Osteocyte (in vitro differentiated cells): ENCODE measurements around the genes CASTOR2, SPDYE13, CCL26 and RHBDD2.

- PRO-cap: no peak
Observed at GRCh38 chr7:74658767-74659058, 1.2 kb downstream of the GTF2I start.

GRCh38 chr7:74782864-74783146, 9.0 kb downstream of the NCF1 start:
- PRO-cap: no peak

GRCh38 chr7:74963847-74964792, at the start of gene CASTOR2:
CASTOR2 (plus strand) TSS chr7:74964705.
- PRO-cap: unidirectional peak, minus-strand start at chr7:74964618

DNA sequence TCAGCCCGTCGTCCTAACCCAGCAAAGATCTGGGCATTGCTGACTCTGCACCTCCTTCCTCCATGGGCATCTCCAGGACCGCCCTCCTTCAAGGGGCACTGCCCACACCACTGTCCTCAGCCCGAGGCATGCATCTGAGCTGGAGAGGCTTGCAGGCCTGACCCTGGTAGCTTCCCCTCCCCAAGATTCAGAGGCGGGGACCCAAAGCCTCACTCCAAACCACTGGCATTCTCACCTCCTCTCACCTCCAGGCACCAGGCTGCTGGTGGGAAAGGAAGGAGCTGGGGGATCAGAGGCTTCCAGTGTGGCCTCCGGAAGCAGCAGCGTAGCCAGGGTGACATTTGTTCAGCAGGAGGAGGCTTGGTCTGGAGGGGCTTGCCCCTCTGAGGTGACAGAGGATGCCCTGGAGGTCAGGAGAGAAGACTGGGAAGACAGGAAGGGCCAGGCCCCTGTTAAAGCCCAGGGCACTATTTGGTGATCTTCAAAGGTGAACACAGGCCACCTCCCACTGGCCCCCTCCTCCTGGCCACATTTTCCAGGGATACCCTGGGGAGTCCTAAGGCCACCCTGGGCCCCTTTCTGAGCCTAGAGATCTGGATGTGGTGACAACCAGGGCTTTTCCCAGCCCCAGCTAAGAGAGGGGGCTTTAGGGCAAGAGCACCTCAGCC, 44.8 kb downstream of the RCC1L start:
- PRO-cap: no peak

DNA sequence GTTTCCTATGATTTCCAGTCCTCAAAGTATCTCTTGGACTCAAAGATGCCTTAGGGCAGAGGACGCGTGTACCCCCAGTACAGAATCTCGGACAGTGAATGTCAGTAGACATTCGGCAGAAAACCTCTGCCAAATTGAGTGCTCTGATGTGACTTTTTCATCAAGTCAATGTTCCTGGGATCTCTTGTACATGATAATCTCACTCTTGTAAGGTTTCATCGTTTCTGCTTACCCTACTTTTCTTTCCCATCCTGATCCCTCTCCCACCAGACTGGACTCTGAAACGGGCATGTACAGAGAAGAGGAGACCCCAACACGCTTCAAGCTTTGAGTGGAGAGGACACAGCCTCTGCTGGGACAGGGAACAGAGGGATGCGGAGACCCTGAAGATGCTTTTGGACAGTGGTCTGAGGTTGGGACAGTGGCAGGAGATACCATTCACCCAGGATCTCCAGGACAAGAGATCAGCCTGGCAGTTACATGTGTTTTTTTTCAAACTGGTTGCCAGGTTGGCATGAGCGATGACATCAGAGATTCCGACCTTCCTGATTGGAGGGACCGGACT, at the start of gene SPDYE13:
Gene SPDYE13, plus strand, starts transcription at position 271 of the 565 bp plus-strand sequence.
- PRO-cap: no peak

GRCh38 chr7:75395158-75395543, 278 bp upstream of the TRIM73 start:
- PRO-cap: no peak

DNA sequence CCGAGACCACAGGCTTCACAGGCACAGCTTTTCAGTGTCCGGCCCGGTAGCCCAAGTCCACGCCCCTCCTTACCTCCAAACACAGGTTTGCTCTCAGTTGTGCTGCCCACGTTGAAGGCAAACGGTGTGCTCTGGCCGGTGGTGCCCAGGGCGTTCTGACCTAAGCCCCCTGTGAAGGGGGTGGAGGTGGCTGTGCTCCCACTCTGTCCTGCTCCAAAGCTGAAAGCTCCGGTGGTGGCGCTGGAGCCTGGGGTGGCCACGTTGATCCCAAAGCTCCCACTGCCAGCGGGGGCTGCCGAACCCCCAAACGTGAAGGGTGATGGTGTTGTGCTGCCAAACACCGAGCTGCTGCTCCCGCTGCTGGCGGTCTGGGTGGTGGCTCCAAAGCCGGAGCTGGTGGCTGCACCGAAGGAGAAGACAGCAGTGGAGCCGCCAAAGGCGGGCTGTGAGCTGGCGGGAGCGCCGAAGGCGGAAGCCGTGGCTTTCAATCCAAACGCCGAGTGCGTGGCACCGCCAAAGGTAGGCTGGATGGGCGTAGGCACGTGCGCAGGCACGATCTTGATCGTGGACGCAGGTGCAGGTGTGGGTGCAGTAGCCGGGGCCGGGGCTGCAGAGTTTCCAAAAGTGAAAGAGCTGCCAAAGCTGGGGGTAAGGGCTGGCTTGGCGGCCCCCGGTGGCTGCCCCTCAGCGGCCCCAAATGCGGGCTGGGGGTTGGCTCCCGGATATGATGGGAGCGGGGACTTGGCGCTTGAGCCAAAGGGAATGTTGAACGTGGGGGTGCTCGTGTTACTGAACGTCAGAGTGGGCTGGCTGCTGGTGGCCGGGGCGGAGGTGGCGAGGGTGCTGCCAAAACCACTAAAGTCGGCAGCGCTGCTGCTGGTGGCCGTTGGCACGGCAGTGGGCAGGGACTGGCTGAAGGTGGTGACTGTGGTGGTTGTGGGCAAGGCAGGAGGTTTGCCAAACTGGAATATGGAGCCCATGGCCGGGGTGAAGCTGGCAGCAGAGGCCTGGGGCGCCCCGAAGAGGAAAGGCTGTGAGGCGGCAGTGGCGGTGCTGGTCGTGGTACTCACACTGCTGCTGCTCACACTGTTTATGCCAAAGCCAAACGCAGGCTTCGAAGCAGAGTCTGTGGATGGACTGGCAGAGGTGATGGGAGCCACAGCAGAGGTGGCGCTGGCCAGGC, 26.4 kb downstream of the TRIM73 start:
- PRO-cap: no peak

DNA sequence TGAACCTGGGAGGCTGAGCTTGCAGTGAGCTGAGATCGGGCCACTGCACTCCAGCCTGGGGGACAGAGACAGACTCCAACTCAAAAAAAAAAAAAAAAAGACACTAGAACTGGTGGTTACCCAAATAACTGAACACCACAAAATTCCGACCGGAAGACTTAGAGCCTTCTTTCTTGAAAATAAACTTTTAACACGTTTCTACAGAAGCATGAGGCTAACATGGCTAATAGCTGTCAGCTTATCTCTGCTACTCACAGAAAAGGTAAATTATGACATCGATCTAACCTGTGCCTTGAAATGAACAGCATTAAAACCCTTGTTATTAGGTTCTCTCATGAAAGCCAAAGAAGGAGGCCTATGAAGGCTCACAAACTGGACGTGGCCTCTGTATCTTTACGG, 45.1 kb downstream of the TRIM73 start:
- PRO-cap: no peak

DNA sequence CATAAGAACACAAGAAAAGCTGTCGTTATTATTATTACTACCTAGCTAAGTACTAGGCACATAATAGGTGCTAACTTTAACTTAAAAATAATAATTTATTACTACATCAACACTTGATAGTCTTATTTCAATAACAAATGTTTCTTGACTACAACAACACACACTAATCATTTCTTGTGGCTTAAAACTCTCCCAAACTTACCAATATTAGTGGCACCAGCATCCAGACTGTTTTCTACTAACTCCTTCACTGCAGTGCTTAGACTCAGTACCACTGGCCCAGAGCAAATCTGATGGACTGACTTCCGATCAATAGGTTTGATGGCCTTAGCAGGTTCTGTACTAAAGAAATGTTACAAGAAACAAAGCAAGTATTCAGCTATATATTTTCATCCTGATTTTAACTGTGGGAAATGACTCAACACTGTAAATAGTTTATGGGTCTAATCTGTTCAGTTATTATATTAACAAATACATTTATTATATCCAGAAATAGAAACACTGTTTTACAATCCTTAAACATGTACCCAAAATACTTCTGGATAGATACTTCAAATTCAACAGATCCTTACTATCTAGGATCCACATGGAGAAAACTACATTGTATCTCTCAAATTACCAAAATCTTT, 22.4 kb downstream of the SPDYE5 start:
- PRO-cap: no peak

DNA sequence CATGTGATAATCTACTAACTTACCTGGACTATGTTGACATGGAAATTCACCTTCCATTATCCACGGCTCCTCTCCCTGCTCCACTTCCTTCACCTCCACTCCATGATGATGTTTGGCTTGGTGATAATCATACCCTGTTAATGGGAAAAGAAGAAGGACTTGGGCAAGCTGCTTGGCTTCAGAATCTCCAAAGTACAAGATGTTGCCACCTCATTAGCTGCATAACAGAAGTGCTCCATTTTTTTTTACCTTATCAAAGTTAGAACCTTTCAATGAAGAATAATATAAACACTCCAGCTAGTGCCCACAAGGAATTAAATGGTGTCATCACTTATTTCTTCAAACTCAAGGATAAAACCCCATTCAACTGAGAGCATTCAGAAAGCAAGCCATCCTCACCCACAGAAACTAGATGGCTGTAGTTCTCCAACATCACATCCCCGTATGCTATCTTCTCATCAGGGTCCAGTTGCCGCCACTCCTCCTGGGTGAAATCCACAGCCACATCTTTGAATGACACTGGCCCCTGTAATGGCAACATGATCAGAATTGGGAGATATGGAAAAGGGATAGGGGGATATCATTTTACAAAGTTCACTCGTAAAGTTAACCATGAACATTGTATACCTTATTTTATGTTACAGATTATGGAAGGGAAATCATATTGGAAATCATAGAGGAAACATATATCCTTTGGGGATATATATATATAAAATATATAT, 23.7 kb downstream of the SPDYE5 start:
- PRO-cap: no peak

DNA sequence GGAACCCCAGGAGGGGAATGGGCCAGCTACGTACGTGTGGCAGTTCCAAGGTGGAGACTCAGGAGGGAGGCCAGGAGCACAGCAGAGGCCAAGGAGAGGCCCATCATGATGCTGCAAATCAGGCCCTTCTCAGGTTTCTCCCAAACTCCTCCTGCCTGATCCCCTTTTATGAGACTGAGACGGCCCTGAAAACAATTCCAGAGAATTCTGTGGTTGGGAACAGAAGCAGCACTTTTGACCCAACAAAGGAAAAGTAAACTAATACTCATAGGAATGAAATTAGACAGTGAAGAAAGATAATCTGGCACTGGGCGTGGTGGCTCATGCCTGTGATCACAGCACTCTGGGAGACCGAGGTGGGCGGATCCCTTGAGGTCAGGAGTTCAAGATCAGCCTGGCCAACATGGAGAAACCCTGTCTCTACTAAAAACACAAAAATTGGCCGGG, at the start of gene CCL26:
Gene CCL26, minus strand, starts transcription at position 142 of the 447 bp plus-strand sequence.
- PRO-cap: no peak

GRCh38 chr7:75842427-75843463, 29.1 kb upstream of the CCL24 start:
- PRO-cap: no peak

GRCh38 chr7:75872285-75872943, 6.4 kb upstream of the RHBDD2 start:
- PRO-cap: no peak

GRCh38 chr7:75878379-75879161, at the start of gene RHBDD2:
RHBDD2 (plus strand) TSS chr7:75879034.
- PRO-cap: bidirectional peak, plus-strand start at chr7:75879034, minus-strand start at chr7:75878834

DNA sequence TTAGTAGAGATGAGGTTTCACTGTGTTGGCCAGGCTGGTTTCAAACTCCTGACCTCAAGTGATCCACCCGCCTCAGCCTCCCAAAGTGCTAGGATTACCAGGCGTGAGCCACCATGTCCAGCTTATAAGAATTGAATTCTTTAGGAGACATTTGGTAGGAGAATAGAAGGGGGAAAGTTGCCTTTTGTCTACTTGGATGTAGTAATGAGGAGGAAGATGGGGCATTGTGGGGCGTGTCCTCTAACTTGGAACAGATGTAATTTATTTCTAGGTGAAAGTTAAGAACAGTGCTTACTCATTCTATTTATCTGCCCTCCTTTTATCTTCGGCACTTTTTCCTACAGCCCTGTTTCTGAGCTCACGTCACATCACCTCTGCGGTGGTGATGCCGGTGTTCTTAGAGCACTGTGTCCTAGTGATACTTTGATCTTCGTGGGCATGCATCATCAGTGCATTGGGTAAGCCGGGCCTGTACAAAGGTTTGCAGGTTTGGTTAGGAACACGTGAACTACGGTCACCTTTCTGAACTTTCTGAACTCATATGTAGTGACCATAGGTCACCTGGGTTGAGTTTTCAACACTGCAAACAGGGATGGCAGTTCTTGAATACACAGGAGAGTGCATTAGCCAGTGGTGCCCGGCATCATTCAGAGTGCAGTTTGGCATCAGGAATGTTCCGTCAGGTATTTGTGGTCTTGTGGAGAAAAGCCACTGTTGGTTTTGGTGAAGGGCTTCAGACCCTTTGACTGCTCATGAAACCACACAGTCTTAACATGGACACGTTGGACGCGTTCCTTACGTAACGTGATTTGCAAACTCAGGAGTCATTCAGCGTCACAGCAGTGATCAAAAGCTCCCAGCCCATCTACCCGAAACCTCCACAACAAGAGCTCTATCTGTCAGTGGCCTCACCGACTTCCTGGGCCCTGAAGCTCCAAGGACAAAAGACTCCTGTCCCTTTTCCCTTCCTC, 5.6 kb downstream of the POR start:
- PRO-cap: no peak

DNA sequence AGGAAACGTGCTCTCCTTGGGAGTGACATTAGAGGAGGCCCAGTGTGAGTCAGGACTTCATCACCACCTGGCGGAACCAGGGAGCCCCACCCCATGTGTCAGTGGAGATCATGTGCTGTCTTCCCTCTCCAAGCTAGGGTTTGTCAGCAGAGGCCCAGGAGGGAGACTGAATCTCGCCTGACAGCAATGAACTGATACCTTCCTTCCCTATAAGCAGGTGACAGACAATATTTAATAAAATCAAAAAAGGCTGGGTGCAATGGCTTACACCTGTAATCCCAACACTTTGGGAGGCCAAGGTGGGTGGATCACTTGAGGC, 29.0 kb downstream of the POR start:
- PRO-cap: no peak

DNA sequence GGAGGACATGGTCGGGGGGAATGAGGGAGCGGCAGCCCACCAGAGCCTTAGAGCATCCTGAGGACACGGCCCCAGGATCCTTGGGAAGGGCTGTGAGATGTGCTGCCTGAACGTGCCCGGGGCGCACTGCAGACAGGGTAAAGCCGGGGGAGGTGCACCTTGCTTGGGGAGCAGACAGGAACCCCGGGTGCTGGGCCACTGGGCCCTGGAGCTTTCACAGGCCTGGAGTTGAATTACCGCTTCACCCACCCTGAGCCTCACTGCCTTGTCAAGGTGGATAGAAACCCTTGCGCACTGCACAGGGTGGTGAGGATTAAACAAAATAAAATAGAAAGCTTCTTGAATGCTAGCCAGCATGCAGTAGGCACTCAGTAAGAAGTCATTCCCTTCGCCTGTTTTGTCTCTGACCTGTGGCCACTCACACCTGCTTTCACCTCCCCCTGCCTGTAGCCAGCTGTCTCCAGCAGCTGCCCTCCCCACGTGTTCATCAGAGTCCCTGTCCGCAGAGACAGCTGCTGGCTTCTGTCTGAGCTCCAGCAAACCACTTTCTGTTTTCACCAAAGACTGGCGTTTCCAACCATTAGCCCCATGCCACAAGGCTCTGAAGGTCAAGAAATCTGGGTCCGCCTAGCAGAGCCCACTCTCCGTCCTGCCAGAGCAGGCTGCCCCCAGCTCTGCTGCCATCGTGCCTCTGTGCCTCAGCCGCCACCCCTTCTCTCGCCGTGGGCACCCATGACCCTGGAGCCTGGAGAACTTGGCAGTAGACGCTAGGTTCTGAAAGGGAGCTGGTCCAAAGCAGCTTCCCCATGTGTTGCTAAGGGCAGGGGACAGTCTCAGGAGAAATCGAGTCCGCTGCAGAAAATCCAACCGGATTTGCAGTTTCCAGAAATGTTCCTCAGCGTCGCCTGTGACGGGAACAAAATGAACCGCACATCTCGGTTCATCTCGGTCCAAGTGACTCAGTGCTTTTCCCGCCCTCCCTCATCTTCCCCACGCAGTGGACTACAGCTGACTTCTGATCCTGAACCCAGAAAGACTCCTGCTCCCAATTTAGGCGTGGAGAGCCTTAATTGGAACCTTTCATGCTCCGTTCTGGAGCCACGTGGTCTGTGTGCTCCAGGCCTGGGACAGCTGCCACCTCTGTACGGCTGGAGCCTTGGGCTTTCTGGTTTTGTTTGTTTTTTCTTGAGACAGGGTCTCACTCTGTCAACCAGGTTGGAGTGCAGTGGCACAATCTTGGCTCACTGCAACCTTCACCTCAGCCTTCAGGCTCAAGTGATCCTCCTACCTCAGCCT, 28.1 kb downstream of the TMEM120A start:
- PRO-cap: no peak

GRCh38 chr7:75968431-75969044, 25.9 kb downstream of the TMEM120A start:
- PRO-cap: no peak

DNA sequence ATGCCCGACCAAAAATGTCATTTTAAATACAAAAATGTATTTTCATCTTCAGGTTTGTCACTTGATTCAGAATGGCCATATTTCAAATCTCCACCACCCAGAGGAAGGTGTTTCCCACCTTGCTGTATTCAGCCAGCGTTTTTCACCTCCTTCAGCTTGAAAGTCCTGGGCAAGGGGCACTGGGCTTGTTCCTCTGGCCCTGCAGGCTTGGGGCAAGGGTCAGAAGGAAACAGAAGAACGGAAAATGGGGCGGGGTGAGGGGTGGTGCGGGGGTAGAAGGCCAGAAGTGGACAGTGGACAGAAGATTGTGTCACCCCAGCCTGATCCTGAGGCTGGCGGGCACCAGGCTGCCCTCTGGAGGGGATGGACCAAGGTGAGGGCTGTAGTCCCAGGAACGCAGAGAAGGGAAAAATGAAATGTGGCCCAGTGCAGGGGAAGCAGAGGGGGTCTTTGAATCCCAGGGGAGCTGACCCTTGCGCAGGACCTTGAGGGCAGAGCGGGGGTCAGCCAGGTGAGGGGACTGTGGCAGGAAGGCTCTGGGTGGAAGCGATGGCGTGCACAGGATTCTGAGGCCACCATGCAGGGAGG, 23.1 kb downstream of the TMEM120A start:
- PRO-cap: no peak

- PRO-cap: no peak
Observed at GRCh38 chr7:75983284-75983856, 11.0 kb downstream of the TMEM120A start.